Mesenchymal stem cell of the bone marrow (primary cell): ENCODE measurements around a stretch of chr6.

GRCh38 chr6:154481259-154481734, 29.2 kb downstream of the CNKSR3 start:
- CAGE, long polyA plus RNA: no peak

GRCh38 chr6:154528494-154529036, 18.1 kb upstream of the CNKSR3 start:
- CAGE, long polyA plus RNA: no peak

DNA sequence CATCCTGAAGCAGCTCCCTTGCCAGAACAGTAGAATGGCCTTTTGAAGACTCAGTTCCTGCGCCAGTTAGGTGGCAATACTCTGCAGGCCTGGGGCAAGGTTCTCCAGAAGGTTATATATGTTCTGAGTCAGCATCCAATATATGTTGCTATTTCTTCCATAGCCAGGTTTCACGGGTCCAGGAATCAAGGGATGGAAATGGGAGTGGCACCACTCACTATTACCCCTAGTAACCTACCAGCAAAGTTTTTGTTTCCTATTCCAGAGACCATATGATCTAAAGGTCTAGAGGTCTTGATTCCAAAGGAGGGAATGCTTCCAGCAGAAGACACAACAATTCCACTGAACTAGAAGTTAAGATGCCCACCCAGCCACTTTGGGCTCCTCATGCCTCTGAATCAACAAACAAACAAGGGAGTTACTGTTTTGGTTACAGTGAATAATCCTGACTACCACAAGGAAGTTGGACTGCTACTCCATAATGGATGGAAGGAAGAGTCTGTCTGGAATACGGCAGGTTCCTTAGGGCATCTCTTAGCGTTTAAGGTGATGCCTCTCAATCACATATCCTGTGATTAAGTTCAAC, 56.6 kb upstream of the CNKSR3 start:
- CAGE, long polyA plus RNA: no peak

GRCh38 chr6:154733573-154734807, 774 bp downstream of the SCAF8 start:
- CAGE, long polyA plus RNA: no peak

GRCh38 chr6:154794860-154795546, 61.8 kb downstream of the SCAF8 start:
- CAGE, long polyA plus RNA: no peak

DNA sequence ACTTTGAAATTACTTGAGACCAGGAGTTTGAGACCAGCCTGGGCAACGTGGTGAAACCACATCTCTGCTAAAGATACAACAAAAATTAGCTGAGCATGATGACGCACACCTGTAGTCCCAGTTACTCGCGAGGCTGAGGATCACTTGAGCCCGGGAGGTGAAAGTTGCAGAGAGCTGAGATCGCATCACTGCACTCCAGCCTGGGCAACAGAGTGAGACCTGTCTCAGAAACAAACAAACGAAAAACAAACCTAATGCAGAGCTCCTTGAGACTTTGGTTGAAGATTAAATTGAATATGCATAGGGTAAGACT, 80.8 kb downstream of the SCAF8 start:
- CAGE, long polyA plus RNA: no peak

- CAGE, long polyA plus RNA: no peak
These were observed 110.2 kb downstream of the SCAF8 start for GRCh38 chr6:154843292-154843851.

- CAGE, long polyA plus RNA: no peak
These were observed 103.3 kb upstream of the TIAM2 start for GRCh38 chr6:154891683-154892369.

GRCh38 chr6:155126892-155127682, 132.0 kb downstream of the TIAM2 start:
- CAGE, long polyA plus RNA: no peak

GRCh38 chr6:155182945-155183626, 80.7 kb upstream of the CLDN20 start:
- CAGE, long polyA plus RNA: no peak

- CAGE, long polyA plus RNA: no peak
These were observed 14.4 kb upstream of the TFB1M start for GRCh38 chr6:155328149-155329543.

DNA sequence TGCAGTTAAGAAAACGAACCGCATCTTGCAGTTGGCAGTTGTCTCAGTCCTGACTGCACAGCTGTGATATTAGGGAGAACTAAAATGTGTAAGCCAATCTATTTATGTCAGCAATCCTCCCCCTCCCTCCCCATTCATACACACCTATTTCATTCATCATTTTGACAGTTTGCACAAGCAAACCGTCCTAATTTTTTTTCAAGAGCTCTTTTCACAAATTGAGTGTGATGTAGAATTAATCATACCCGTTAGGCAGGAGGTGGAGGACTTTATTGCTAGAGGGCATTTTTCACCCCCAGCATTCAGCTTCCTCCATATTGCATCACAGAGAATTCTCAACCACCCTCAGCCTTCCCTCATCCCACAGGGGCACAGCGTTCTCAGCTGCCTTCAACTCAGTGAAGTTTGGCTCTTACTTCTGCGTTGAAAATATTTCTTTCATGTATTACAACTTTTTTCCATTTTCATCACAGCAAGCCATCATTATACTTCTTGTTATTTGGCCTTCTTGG, 37.5 kb downstream of the NOX3 start:
- CAGE, long polyA plus RNA: no peak

GRCh38 chr6:156269698-156270294, 507.4 kb upstream of the ARID1B start:
- CAGE, long polyA plus RNA: no peak

DNA sequence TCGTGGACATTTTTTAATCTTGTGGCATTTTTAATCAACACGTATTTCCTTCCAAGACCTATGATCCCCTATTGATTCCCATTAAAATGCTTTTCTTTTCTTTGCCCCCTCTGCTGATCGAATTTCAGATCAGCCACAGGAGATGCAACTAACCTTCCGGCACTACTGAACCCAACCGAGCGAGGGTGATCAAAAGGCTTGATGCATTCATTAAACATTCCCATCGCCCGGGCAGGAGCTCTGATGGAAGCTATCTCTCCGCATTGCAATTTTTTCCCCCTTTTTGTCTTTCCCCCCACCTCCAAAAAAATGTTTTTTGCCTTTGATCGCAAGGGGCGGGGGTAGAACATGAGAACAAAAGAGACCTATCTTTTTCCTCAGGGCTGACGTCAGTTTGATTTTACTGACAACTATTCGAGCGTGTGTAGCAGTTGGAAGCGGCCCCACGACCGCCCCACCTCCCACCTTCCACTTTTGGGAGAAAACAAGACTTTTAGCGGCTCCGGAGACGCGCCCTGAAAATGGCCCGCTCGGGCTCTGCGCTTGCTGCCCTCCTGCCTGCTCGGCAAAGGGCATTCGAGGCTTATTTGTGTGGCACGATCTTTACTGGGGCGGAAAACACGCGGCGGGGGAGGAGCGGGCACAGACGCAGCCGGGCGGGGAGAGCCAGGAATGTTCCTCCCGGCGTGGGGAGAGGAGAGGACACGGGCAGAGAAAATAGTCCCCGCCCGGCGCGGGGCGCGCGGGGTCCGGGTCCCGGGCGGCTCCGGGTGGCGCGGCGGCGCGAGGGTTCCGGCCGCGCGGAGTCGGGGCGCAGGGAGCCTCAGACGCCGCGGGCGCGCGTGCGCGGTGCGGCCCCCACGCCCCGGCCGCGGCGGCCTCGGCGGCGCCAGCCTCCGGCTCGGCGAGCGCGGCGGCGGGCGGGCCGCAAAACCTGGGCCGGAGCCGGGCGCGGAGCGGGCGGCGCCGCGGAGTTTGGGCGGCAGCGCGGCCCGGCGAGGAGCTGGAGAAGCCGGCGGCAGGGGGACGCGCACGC, 90.3 kb upstream of the ARID1B start:
- CAGE, long polyA plus RNA: no peak

DNA sequence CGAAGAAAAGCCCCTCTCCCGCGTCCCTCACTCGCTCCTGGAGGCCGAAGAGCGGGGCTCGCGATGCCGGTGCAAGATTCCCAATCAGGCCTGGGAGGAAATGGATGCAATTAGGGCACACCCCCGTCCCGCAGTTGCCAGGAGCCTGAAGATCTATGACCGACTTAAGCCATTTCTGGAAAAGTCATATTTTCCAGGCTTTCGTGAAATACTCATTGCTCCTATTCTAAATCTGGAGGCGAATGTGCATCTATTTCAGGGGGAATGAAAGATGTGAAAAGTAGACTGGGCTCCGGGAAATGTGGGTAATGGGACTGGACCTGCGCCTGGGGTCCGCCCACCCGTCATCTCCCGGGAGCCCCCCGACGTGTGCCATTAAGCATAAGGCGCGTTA, 89.6 kb upstream of the ARID1B start:
- CAGE, long polyA plus RNA: no peak

GRCh38 chr6:156719111-156719430, 58.1 kb upstream of the ARID1B start:
- CAGE, long polyA plus RNA: no peak

GRCh38 chr6:156792587-156793245, 15.5 kb downstream of the ARID1B start:
- CAGE, long polyA plus RNA: no peak

DNA sequence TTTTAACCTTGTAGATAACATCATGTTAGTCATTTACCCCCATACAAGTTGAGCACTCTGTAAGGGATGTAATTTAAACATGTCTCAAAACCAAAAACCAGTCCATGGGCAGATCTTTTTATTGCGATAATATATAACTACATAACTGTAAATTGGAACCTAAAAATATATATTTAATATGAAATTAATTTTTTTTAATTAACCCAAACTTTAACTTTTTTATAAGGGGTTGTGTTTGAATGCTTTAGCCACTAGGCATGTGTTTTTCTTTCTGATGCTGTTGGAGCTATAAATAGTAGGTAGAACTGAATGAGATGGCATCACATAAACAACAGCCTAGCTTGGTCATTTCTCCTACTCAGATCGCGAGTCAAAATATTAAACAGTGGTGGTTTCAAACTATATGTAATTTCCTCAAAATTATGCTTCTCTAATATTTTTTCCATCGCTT, 243.1 kb downstream of the ARID1B start:
- CAGE, long polyA plus RNA: no peak

DNA sequence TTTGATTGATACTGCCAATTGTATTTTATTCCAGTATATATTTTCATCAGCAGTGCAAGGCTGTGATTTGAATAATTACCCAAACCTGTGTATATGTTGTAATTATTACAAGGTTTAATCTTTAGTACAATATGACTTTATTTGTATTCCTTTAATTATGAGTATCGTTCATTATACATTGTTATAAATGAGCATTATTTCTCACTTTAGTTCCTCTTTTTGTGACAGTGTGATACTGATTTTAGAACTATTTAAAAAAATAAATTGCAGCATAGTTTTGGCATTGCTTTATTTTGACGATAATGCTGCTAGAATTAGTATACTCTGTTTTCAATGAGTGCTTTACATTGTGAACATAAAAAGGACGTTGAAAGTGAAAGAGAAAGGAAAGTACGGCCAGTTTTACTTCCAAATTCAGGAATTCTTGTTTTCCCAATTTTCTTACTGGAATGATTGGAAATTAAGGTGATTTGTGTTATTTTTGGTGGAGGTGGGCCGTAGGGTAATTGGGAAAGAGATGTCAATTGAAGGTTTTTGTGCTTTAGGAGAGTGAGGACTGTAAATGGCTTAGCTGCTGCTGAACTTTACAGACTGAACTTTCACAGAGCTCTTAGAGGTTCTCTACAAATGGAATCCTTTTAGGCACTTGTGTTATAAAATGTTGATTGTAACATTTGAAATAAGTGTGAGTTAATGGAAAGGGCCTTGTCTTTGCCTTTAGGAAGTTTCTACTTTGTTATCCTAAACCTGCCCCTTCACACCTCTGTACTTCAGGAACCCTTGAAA, 256.2 kb downstream of the ARID1B start:
- CAGE, long polyA plus RNA: no peak

DNA sequence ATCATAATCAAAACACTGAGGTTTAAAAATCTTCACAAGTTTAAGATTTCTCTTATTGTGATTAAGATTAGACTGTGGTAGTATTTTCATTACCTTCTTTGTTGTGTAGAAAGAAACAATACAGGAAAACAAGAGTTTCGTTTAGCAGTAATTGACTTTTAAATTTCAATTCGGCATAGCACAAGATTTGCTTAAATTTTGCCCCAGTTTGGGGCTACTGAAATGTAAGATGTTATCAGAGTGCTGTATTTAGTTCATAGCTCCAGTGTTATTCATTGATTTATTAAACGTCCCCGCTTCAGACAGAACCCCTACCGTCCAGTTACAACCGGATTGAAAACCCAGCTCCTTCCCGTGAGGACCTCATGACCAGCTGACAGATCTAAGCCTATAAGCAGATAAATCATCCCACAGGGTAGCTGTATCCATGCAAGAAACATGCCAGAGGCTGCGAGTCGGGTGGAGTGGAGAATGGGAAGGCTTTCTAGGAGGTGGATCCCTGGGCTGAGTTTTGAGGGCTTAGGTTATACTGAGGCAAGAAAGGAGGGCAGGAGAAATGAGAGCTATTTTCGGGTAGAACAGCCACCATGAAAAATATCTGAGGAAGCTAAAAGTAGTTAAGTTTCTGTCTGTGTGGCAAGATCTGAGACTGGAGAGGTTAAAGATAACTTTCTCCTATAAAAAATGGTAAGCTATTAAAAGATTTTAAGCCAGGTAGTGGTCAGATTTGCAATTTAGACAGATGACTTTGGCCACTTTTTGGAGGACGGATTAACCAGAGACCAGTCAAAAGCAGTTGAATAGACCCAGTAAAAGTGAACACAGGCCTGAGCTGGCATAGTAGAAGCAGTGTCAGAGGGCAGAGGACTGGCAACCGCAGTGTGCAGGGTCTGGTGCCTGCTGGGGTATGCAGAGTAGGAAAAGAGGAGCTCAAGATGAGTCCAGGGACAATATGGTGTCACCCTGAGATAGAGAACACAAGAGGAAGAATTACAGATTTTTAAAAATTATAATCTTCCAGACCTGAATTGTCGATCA, 260.1 kb downstream of the ARID1B start:
- CAGE, long polyA plus RNA: no peak